Mammary epithelial cell (primary cell): Measurements from ENCODE around the genes OR2T3 and OR2T11.

DNA sequence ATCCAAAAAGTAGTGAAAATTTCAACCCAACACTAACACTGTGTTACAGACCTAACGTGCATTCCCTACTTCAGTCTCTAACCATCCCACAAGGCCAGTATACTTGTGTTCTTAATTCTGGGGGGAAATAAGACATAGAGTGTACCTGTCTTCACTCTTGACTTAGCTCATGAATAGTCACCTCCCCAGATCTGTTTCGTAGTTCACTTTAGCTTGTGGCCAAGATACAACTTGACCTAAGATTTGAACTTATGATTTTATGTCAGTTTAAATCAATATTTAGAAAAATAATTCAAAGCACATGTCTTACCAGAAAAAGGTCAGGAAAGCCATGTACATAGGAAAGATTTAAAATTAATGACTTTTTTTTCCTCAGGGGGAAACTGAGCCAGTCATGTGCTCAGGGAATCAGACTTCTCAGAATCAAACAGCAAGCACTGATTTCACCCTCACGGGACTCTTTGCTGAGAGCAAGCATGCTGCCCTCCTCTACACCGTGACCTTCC lies at the start of gene OR2T3:
Gene OR2T3, plus strand, starts transcription at position 395 of the 506 bp plus-strand sequence.
- CAGE, long polyA plus RNA: no peak
- RRBS: no CpG with 5 or more reads among the region's 4 CpGs

- CAGE, long polyA plus RNA: no peak
- RRBS: no CpG with 5 or more reads among the region's 1 CpG
Measured at GRCh38 chr1:248634955-248635341, at the start of gene OR2T11. Gene OR2T11, minus strand, starts transcription at chr1:248635091.

DNA sequence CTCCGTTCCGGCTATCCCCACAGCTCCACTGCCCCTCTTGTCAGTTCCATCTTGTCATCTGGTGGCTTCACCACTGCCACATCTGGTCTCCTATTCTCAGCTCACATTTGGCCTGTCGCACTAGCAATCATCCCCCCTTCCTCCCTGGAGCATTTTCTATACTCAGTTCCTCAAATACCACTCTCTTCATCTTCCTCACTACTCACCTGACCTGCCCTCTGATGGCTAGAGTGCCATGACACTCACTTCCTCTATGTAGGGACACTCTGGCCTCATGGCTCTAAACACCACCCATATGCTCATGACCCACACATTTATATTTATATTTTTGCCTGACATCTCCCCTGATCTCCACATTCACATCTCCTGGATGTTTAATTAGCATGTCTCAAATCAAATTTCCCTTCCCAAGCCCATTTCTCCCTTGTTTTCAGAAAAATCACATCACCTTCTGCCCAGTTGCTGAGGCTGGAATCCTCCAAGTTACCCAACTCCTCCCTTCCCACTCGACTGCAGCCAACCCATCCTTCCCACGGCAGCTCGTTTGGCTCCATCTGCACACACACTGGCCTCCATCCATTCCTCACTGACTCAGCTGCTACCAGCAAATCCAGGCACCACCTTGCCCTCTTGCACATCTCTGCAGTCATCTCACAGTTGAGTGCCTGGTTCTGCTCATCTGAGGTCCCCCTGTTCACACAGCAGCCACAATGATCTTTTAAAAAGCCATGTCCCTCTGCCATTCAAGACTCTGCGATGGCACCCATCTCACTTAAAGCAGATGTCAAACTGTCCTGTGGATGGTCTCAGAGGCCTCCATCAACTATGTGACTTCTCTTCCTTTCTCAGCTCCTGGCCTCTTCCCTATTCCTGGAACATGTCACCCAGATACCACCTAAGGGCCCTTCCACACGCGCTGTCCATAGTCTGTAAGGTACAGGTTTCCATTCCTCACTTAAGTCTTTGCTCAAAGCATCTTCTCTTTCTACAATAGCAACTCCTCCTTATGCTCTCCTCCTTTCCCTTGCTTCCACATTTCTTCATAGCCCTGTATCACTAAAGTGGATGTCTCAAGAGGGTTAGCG lies 5.9 kb downstream of the ZNF692 start:
- CAGE, long polyA plus RNA: no peak
- RRBS: no CpG with 5 or more reads among the region's 10 CpGs